Gallbladder (tissue), 1 donor: ENCODE measurements around the gene MYH7.

DNA sequence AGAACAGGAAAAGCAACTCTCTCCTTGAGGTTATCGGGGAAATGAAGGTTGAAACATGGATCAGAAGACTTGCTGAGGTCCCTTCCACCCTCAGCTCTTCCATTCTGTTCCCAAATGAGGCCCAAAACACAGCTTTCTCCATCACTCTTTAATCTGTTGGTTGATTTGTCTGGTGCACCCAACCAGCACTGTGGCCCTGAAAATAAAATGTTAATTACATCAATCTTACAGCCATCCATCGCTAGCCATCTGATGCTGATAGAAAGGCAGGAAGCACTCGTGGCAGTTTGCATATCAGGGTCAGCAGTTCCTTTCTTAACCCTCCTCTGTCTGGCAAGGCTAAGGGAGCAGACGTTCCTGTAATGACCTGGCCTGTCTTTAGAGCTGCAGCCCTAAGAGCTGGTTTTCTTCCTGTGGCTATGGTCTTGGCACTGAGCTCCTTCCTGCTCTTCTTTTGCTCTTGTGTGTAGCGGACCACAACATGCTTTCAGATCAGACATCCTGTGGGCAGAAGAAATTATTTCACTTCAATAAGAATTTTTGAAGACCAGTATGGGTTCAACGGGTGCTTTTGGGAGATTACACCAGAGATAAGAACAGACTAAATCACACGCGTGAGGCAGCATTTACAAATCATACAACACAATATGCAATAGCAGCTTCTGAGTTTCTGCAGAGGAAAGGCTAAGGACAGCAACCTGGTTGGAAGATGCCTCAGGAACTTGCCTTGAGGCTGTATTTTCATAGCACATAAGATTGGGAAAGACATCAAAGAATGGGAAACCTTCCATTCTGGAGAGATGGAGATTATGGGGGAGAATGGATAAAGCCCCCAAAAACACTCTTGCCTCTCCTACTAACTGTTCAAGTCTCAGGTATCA lies 170.3 kb downstream of the DAD1 start:
- PRO-cap: no peak

GRCh38 chr14:22433034-22433566 lies 155.9 kb downstream of the DAD1 start:
- PRO-cap: no peak

DNA sequence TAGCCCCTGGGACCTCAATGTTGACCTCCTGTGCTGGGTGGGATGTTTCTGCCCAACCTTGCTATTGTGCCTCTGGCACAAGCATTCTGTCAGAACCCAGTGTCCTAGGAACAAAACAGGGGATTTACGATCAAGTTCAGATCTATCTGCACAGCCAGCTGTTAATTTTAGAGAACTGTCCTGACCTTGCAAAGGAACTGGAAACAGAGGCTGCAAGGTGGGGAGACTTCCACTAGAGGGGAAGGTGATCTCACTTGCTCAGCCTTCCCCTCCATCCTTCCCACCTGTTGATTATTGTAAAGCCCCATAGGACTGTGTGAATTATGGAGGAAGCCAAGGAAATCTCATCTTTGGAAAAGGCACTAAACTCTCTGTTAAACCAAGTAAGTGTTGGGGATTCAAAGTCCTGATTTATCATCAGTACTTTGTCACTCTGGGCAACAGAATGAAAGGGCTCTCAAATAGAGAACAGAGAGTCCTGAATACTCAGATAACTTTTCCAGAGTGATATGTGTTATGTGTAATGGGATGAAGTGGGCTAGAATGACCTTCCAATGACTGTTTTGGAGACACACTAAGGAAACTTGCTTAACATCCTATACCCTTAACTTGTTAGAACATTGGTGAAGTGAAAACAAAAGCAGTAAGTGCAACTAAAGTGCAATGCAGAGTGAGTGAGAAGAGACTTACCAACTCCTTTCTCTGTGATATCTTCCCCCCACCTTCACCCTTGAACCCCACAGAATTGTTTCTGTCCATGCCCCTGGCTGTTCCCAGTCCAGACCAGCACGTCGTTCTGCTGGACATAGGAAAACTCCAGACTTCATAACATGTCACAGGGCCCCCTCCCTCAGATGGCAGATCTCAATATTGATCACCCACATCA lies 92.2 kb downstream of the DAD1 start:
- PRO-cap: no peak

- PRO-cap: no peak
These were observed 64.7 kb downstream of the DAD1 start for GRCh38 chr14:22523988-22525120.

- PRO-cap: no peak
These were observed 39.0 kb downstream of the DAD1 start for GRCh38 chr14:22549744-22550715.

DNA sequence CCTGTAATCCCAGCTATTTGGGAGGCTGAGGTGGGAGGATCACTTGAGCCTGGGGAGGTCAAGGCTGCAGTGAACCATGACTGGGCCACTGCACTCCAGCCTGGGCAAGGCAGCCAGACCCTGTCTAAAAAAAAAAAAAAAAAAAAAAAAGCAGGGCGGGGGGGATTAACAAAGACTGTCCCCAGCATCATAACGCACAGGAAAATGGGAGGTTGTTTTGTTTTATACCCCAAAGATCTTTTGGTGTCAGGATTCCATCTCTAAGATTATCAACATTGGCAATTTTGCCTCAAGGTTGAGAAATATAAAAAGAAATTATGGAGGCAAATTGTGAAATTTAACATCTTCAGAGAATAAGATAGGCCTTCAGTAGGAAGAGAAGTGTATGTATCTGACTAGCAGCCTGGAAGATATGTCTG lies 10.5 kb downstream of the OXA1L start:
- PRO-cap: no peak

GRCh38 chr14:22824561-22825346 lies 4.9 kb upstream of the MRPL52 start:
- PRO-cap: bidirectional peak, plus-strand start at chr14:22825150, minus-strand start at chr14:22824988

GRCh38 chr14:22840995-22841360 lies 4.6 kb downstream of the MMP14 start:
- PRO-cap: no peak

GRCh38 chr14:22850904-22852005 lies 14.9 kb downstream of the MMP14 start:
- PRO-cap: no peak

- PRO-cap: unidirectional peak, plus-strand start at chr14:22853286; unidirectional peak, plus-strand start at chr14:22853369
These were observed 16.5 kb downstream of the MMP14 start for GRCh38 chr14:22852629-22853527.

DNA sequence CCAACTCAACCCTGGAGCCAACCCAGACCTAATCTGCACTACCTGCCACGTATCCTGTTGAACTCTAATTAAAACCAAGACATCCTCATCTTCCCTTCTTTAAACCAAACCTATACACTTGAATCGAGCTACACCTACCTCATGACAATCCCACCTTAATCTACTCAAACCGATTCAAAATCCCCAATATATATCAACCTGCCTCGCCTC lies 860 bp downstream of the ACIN1 start:
- PRO-cap: no peak

GRCh38 chr14:23095675-23096141 lies 403 bp downstream of the C14orf119 start:
- PRO-cap: bidirectional peak, plus-strand start at chr14:23095762, minus-strand start at chr14:23095740; bidirectional peak, plus-strand start at chr14:23095804, minus-strand start at chr14:23095856

GRCh38 chr14:23378141-23379043 lies 1.5 kb downstream of the CMTM5 start:
- PRO-cap: no peak

GRCh38 chr14:23399748-23400370 lies 8.2 kb downstream of the MYH6 start:
- PRO-cap: no peak

DNA sequence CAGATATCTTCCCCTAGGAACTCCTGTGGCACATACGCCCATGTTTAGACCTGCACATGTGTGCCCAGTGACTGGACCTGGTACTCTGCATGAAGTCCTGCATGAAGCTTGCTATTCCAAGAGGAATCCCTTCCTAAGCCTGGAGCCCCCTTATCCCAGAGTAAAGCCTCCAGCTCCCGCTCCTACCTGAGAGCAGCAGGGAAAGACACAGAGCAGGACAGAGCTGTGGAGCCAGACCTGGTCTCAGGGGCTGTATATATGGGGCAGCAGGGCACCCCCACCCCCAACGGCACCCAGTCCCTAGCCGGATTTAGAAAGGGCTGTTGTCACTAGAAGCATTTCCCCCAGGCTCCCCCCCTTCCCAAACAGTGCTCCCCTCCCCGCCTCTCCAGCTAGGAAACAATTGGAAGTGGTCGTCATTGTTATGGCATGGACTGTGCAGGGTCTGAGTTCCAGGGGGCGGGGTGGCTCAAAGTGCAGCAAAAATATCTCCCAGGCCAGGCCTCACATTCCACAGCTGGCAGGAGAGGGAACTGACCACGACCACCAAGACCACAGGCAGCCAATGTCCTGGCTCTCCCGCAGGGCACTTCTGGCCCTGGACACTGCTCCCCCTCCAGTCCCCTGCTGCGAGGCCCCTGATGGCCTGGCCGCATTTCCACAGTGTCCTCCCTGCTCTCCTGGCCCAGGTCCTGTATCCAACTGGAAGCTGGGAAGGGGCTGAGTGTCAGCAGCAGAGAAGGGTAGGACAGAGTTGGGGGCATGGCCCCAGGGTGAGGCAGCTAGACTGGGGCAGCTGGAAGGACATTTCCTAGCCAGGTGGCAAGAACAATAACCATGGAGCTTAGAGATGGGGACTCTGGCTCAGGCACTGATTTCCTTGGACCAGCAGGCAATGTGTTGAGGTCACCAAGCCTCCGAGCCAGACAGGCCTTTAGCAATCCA lies at the start of gene MYH7:
Gene MYH7 (minus strand): TSS at position 227 of the 945 bp plus-strand sequence.
- PRO-cap: no peak

DNA sequence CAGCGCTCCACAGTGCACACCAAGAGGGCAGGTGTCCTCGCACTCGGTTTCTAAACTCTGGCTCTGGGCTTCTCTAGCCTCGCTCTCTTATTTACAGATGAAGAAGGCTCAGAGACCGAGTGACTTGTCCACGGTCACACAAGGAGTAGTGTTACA lies 620 bp upstream of the NGDN start:
- PRO-cap: no peak

GRCh38 chr14:23588904-23589596 lies 10.5 kb upstream of the JPH4 start:
- PRO-cap: no peak

DNA sequence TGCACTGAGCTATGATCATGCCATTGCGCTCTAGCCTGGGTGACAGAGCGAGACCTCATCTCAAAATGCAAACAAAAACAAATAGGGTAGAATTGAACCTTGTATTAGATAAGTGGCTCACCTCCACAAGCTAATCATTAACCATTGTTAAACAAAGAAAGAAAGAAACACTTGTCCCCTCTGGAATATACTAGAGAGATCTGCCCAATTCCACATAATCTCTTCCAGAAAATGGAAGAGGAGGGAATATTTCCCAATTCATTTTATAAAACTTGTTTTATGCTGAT lies 22.7 kb upstream of the DHRS2 start:
- PRO-cap: no peak

DNA sequence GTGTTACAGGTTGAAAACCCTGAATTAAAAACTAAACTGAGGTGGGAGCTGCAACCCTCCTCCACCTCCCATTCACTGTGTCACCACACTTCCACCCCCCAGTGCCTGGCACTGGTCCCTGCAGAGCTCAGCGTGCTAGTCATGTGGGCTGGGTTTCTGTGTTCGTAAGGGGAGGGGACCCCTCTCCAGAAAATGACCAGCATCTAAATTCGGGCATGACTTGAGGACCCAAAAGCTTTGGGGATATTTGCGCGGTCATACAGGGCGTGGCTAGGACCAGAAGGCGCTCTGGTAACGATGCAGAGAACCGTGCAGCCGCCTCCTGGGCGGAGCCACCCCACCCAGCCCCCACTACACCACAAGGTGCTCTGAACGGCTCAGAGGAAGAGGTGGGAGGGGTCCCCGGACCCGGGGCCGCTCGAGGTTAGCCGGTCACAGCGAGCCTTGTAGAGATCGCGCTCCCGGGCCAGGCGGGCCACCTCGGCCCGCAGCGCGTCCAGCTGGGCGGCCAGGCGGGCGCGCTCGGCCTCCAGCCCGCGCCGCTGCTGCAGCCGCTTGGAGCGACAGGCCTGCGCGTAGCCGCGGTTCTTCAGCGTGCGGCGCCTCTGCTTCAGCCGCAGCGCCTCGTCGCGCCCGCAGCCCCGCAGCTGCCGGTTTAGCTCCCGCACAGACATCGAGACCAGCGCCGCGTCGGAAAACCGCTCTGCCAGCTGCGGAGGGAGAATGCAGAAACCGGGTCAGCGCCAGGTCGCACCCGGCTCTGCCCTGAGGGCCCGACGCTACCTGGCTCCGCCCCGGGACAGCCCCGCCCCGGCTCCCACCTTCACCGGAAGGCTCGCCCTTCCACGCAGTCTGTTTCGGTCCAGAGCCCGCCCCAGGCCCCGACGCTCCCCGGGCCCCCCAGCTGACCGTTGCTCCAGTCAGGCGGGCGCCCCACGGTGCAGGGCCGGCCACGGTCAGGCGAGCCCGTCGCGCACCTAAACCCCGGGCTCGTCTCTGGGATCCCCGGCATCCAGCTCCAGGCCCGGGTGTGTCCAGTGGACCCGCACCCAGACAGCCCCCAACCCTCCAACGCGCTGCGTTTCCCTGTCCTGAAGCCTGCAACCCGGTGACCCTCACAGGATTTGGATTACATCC lies 9.9 kb downstream of the CPNE6 start:
- PRO-cap: bidirectional peak, plus-strand start at position 850 of the sequence, minus-strand start at position 725 of the sequence

- PRO-cap: no peak
These were observed 9.2 kb downstream of the PCK2 start for GRCh38 chr14:24103281-24103828.